Umbilical cord (tissue), 2 donors: ENCODE measurements around a stretch of chrY.

GRCh38 chrY:7172666-7173045 is 261.1 kb upstream of the AMELY start:
- RAMPAGE, long total RNA, result no peak

- RAMPAGE, long total RNA, result no peak
Observed at GRCh38 chrY:10197407-10198272, 670.0 kb downstream of the TSPY10 start.

DNA sequence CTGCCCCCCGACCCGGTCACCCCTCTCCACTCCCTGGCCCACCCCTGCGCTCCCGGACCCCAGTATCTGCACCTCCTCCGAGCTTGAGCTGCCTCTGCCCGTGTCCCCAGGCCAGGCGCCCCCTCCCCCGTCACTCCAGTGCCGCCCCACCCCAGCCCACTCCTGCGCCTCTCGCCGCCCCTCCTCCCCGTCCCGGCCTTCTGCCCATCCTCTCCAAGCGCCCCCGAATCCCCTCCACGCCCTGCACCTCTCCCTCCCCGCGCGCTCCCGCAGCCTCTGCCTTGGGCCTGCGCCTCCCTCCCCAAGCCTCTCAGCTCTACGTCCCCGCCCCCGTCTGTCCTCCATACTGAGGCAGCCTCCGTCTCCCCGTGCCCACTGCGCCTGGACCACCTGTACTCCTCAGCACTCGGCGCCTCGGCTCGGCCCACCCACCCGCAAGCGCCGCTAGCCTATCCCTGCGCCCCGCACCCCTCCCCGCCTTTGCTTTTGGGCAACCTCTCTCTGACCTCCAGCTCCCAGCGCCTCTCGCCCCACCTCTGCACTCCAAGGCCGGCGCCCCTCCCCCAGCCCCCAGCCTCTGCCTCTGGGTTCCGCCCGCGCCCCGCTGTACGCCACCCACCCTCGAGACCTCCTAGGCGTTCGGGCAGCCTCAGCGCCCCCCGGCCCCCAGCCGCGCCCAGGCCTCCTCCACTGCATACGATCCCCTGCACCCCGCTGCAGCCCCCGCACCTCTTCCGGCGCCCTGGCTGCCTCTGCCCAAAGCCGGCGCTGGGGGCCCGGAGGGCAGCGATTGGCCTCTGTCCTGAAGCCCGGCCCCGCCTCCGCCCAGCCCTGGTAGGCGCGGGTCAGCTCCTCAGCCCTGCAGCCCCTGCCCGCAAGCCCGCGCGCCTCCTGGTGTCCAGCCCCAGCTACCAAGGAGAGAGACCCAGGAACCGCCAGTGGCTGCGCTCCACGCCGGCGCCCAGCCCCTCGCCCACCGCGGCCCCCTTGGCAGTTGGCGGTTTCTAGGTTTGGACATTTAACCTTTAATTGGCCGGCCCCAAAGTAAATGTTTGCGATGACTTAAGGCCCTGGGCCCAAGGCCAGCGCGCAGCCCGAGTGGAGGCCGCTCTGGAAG is 279.9 kb upstream of the USP9Y start:
- RAMPAGE, long total RNA, result no peak

DNA sequence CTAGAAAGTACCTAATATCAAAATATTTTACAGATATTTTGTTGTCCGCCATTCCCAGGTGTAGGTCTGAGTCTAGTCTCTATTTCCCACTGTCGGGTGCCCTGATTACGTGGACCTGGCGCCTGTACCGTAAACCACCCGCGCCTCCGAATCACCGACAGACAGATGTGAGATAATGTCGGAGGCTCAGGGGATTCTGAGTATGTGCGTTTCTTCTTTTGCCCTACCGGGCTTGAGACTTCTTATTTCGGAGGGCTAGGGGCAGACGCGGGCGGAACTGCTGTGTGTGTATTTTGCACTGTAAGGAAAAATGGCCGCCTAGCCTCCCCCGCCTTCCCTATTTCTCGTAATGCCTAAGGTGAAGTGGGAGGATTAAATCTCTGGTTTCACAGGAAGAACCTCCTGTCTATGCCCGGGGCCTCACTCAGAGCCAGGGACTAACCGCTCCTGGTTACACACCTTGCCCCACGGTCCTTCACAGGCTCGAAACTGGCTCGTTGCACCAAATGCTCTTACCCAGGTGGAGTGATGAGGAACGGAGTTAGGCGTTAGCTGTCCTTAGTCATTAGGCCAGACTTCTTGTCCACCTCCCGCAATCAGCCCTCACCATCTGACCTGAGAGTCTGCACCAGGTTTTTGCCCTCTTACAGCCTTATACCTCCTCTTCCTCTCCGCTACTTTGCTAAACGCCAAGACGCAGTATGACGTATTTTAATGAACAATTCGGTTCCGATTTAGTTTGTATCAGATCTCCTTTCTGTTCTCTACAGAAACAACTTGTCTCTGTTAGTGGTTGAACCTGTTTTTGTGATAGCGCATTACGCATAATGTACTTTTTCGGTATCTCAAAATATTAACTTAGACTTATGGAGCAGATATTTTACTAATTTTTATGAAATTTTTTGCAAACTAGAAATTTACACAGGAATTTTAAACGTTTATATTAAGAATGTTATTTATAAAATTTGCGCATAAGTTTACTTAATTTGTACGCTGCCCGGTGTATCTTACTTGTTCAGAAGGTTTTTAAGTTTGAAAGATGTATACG is 37.9 kb upstream of the USP9Y start:
- RAMPAGE, long total RNA, result no peak

- RAMPAGE, long total RNA, result start-site peak on the plus strand at chrY:12905708-12905773, 25 and 51 reads in 2 replicates
Observed at GRCh38 chrY:12905012-12905952, 614 bp downstream of the DDX3Y start.

GRCh38 chrY:13704973-13705615 is 1.4 kb downstream of the TMSB4Y start:
- RAMPAGE, long total RNA, result no peak

GRCh38 chrY:14340651-14341178 is 183.6 kb upstream of the NLGN4Y start:
- RAMPAGE, long total RNA, result no peak

GRCh38 chrY:15792685-15793169 is 1268.4 kb downstream of the NLGN4Y start:
- RAMPAGE, long total RNA, result no peak

- RAMPAGE, long total RNA, result no peak
Observed at GRCh38 chrY:19042775-19043665, 269.5 kb upstream of the HSFY2 start.

- RAMPAGE, long total RNA, result no peak
Observed at GRCh38 chrY:19067745-19068565, 294.4 kb upstream of the HSFY2 start.

DNA sequence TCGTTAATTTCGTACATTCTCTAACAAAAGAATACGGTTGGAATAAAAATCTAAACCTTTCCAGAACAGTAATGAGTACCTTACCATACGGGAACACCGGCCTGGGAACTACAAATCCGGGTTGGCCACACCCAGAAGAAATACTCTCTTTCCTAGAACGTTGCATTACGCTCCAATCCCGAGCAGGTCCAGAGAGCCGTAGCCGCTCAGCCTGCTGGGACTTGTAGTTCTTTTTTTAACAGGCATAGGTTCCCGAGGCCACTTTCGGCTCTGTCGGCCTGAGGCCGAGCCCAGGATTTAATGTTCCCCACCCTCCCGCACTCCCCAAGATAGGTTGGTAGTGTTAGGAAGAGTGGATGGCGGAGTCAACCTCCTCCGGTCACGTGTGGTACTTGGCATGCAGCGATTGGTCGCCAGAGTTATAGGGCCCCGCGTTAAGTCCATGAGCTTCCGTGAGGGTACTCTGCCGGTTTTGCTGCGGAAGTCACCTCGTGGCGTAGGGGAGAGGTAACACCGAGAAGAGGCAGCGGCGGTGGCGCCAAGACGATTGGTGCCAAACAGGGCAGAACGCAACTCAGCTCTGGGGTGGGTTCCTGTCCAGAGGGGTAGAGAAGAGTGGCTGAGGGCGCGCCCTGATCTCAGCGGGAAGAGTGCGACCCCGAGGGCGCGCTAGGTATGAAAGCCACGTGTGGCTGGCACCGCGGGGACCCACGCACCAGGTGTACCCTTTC is 177.5 kb downstream of the KDM5D start:
- RAMPAGE, long total RNA, result start-site peak on the plus strand centred at position 470 of the sequence, 50 bp wide, 47 and 62 reads in 2 replicates